ENCODE measurements around a stretch of chr12.

DNA sequence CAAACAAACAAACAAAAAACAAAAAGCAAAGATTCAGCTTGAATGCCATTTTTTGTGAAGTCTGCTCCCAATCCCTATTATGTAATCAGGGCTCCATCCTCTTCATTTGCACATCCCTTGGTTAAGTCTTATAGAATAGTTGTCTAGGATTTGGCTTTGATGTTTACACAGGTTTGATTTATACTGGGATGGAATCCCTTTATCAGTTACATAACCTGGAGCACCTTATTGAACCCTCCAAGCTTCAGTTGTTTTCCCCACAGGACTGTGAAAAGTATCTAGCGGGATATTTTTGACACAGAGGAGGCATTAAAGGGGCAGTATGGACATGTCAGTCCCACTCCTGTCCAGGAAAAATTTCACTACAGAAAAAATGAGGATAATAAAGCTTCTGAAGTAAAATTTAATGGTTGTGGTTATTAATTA is 416.6 kb downstream of the TMEM117 start:
- PRO-cap, 2 experiments: no peak in any of the 2 experiments

DNA sequence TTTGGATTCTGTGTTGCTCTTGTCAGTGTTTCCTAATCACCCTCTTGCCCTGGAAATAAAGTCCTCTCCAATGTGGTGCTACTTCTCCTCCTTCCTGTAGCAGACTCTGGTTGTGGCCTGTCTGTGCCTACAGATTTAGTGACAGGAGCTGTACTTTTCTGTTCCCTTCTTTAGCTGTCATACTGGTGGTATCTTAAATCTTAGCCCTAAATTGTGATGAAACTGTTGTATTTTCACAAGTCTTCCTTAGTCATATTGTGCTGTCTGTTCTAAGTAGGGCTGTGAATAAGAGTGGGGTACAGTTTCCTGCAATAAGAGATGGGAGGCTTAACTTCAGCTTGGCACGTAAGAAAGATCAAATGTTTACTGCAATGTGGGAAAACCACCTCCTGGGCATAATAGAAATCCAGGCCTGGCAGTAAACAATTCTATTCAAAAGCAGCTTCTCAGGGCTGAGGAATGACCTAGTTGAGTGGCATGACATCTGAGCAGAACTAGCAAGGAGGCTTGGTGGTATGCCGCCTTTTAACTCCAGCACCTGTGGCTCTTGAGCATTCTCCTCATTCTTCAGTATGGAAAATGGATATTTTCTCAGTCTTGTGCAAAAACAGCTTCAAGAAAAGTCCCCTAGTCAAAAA is 19.3 kb downstream of the ANO6 start:
- PRO-cap, 2 experiments: no peak in any of the 2 experiments

DNA sequence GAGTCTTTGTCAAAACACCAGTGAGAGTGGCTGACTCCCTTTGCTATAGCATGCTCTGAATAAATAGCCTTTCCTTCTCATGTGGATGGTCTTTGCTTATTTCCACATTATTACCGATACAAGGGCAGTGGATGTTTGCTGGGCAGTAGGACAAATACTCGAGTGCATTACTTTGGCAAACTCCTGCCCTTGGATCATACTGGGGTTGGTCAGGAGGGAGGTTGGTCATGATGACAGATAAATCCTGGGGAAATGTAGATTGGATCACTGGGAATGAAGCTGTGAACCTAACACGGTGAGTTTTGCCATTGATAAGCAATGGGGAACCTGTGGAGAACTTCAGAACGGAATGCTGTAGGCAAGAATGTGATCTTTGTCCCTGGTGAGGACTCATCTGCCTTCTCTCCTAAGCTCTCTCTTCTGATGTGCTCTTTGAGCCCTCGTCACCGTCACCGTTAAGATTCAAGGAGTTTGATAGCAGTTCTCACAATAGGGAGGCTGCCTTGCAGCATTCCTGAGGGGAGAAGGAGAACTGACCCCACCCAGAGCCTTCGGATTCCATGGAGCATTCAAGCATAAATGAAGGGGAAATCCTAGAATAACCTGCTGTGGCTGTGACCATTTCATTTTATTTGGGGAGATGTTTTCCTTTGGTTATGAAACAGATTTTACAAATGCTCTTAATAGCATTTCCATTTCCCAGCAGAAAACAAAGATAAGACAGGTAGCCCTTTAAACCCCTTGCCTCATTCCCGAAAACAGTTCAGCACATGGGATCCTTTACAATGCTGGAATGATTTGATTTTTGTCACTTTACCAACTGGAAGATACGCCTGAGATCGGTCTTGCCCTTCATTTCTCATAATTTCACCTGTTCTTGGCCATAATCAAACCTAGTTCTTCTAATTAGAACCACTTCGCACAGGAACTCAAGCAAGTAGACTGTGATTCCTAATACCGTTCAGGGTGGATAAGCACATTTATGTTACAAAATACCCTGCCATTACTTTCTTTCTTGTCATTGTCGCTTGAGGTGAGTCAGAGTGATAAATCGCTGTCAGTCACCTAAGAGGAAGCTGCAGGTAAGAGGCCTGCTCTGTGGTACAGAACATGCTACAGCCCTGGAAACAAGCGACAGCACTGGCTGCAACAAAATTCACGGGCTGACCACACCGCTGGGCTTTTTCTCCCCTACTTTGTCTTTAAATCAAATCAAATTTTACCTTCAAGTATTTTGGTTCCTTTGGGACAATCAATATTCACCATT is 217.8 kb downstream of the ANO6 start:
- PRO-cap, 2 experiments: no peak in any of the 2 experiments

DNA sequence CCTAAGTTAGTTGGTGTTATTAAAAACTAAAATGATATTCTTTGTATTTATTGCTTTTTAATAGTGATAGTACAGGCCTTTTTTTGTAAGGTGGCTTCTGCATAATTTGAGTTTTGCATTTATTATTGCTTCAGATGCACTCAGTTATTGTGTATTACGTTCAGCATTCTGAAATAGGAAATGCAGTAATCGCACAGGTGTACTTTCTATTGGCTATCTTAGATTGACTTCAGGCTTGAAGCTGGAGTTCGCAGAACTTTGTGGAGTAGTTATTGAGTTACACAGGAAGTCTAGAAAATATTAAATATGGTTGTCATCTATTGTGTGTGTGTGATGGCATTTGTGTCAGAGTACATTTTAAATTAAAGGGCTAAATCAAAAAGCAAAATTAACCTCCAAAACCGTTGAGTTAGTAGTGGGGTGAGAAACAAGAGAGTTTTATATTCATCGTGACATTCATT is 2.7 kb downstream of the ARID2 start:
- PRO-cap, 2 experiments: peak in 1 of 2 experiments; most common plus-strand start position 268 of the sequence (in 1); most common minus-strand start position 149 of the sequence (in 1)

DNA sequence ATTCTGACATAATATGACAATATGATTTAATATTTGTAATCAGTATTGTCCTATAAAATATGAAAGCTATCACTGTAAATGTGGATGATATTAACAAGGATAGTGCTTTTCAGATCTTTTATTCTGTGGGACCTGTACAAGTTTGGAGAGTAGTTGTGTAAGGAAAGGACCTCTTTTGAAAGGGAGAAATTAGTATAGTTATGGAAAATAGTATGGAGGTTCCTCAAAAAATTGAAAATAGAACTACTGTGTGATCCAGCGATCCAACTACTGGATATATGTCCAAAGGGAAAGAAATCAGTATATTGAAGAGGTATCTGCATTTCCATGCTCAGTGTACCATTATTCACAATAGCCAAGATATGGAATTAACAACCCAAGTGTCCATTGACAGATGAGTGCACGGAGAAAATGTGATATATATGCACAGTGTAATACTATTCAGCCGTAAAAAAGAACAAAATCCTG is 56.9 kb downstream of the ARID2 start:
- PRO-cap, 2 experiments: no peak in any of the 2 experiments

- PRO-cap, 2 experiments: no peak in any of the 2 experiments
Observed at GRCh38 chr12:45975252-45976076, 14.9 kb downstream of the SCAF11 start.

GRCh38 chr12:46187505-46188129 is 81.2 kb downstream of the SLC38A1 start:
- PRO-cap, 2 experiments: no peak in any of the 2 experiments

DNA sequence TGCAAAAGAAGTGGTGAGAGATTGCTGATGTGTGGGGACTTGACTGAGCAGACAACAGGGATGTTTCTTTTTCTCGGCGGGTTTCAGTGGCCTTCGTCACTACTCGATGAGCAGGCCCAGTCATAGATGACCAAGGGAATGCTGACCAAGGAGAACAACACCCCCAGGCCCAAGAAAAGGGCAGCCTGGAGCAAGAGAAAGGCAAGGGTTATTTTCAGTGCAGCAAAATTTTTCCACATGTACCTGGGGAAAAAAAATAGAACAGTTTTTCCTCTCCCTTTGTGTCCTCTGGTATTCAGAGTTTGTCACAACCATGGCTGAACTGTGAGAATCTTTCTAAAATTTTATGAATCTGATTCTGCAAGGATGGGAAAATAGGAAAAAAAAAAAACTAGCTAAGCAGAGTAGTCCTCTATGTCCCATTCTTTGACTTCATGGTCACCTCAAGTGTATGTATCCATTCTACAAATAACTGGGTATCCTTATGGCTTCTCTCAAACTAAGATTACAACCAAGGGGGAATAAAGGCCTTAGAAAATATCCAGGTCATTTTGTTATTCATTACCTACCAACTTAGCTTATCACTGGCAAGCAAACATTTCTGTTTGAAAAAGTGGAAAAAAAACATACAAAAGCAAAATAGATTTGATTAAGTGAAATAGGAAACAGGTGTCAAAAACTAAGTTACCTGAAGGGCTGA is 79.8 kb downstream of the SLC38A1 start:
- PRO-cap, 2 experiments: no peak in any of the 2 experiments

DNA sequence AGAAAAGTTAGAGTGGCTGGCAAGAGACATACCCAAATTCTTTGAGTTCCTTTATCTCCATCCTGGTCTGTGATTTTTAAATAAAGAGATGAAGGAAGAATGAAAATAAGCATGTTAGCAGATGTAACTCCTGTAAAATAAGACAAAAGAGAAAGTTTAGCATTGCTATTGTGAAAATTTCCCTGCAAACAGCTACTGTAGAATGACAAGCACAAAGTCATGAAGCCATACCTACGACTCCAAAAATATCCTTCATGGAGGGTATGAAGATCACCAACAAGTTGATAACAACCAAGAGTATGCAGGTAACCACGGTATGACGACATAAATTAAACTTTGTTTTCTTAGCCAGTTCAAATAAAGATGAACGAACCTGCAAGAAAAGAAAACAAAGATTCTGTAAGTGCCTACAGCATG is 71.1 kb downstream of the SLC38A1 start:
- PRO-cap, 2 experiments: no peak in any of the 2 experiments

DNA sequence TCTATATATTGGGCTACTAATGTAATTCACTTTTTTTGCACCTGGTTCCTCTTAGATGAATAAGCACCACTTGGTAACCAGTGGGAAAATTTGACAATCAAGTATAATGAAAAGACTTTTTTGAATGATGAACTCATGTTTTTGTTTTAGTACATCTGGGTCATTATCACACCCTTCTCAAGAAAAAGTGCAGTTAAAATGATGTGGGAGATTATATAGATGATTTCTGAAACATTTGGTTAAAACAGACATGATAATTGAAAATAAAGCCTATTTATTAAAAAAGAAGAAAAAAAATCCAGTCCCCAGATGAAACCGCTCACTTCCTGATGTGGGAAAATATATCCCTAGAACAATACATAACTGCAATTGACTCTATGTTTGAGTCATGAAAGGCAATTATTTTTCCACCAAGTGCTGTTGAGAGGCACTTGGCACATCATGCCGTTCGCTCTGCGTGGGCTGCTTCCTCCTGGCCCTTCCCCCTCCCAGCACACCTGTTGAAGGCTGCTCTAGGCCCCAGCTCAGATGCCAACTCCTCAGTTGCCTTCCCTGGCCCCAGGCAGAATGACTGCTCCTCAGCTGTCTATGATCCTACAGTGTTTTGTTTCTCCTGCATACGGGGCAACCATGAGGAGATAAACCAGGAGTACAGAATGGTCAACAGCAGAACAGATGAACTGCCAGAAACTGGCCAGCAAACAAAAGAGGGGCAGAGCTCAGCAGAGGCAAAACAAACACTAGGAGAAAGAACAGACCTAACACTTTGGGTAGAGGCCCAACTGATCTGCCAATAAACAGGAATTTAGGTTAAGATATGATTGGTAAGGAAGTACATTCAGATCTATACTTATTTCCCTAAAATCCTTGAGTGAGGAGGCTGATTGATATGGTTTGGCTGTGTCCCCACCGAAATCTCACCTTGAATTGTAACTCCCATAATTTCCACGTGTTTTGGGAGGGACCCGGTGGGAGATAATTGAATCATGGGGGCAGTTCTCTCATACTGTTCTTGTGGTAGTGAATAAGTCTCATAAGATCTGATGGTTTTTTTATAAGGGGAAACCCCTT is 58.9 kb downstream of the SLC38A1 start:
- PRO-cap, 2 experiments: peak in 2 of 2 experiments; most common plus-strand start position 542 of the sequence (in 2); most common minus-strand start position 499 of the sequence (in 2)

GRCh38 chr12:46234013-46234523 is 34.8 kb downstream of the SLC38A1 start:
- PRO-cap, 2 experiments: no peak in any of the 2 experiments

DNA sequence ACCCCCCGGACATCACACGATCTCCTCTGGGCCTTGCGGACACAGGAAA is 973 bp downstream of the SLC38A1 start:
- PRO-cap, 2 experiments: no peak in any of the 2 experiments

DNA sequence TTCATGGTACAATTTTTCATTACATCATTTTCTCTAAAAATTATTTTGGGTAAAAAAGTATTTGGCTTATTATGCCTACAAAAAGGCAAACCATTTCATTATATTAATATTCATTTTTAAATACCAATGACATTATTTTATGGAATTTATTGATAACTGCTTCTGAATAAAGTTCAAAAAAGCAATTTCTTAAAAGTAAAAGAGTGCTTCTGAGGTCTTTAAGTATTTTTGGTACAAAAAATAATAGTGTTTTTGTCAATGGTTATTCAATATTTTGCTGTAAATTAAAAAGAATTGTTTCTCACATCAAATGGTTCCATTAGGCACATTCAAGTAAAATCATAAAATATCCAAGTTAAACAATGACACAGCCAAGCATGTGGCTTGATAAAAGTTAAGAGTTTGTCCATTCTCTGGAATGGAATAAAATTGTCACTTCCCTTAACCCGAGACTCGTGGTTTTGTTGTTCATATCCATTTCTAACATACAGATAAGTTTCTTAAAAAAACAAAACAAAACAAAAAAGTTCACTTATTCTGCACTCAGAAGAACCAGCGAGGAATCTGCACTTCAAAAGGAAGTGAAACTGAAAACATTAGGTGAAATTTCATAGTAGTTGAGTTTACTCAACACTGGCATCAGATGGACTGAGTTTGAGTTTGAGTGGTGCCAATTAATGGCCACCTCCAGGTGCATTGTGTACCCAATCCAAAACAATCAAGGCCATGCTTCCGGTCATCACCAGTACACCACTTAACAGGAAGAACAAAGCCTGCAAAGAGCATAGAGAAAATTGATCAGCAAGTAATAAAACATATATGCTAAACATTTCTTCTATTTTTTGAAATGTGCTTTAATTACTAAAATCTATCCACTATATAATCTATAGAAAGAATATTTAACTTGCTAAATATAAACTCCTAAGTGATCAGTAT is 11.9 kb downstream of the SLC38A2 start:
- PRO-cap, 2 experiments: no peak in any of the 2 experiments

- PRO-cap, 2 experiments: no peak in any of the 2 experiments
Observed at GRCh38 chr12:46365551-46365874, 7.1 kb downstream of the SLC38A2 start.

- PRO-cap, 2 experiments: peak in 2 of 2 experiments; most common plus-strand start chr12:46371542 (in 2); most common minus-strand start chr12:46371475 (in 1)
Observed at GRCh38 chr12:46371423-46371915, 1.1 kb downstream of the SLC38A2 start.

- PRO-cap, 2 experiments: no peak in any of the 2 experiments
Observed at GRCh38 chr12:46413382-46413985, 40.9 kb upstream of the SLC38A2 start.

GRCh38 chr12:46450316-46451102 is 77.9 kb upstream of the SLC38A2 start:
- PRO-cap, 2 experiments: no peak in any of the 2 experiments

GRCh38 chr12:46557492-46558376 is 185.2 kb upstream of the SLC38A2 start:
- PRO-cap, 2 experiments: no peak in any of the 2 experiments

- PRO-cap, 2 experiments: no peak in any of the 2 experiments
Observed at GRCh38 chr12:46669606-46670270, 156.1 kb downstream of the SLC38A4 start.

GRCh38 chr12:46787833-46788093 is 38.0 kb downstream of the SLC38A4 start:
- PRO-cap, 2 experiments: no peak in any of the 2 experiments

Data from cytotoxic T cell (primary cell).